Epithelial cell of prostate (primary cell): ENCODE results near the genes CLDN2, CHRDL1 and LUZP4.

DNA sequence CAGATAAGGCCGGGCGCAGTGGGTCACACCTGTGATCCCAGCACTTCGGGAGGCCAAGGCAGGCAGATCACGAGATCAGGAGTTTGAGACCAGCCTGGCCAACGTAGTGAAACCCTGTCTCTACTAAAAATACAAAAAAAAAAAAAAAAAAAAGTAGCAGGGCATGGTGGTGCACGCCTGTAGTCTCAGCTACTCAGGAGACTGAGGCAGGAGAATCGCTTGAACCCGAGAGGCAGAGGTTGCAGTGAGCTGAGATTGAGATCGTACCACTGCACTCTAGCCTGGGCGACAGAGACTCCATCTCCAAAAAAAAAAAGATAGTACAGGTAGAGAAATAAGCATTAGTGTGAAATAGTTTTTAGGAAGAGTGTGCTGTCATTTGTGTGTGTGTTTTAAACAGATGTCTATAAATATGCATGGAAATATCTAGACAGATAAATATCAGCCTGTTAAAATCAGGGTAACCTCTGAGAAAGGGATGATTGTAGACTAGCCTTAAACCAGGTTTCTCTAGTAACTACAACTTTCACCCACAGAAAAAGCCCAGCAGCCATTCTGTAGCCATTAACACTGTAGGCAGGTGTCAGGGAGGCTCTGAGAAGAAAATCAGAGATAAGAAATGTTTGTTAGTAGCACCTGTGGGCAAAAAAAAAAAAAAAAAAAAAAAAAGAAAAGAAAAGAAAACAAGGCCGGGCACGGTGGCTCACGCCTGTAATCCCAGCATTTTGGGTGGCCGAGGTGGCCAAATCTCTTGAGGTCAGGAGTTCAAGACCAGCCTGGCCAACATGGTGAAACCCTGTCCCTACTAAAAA lies 7.1 kb downstream of the MORF4L2 start:
- RRBS = no CpG with 5 or more reads among the region's 14 CpGs

GRCh38 chrX:103828315-103829005 lies 3.6 kb downstream of the RAB9B start:
- RRBS = no CpG with 5 or more reads among the region's 2 CpGs

- RRBS = no CpG with 5 or more reads among the region's 2 CpGs
These were observed 21.1 kb downstream of the SLC25A53 start for GRCh38 chrX:104135565-104136207.

GRCh38 chrX:104194045-104194640 lies 27.9 kb downstream of the FAM199X start:
- RRBS = no CpG with 5 or more reads among the region's 1 CpG

DNA sequence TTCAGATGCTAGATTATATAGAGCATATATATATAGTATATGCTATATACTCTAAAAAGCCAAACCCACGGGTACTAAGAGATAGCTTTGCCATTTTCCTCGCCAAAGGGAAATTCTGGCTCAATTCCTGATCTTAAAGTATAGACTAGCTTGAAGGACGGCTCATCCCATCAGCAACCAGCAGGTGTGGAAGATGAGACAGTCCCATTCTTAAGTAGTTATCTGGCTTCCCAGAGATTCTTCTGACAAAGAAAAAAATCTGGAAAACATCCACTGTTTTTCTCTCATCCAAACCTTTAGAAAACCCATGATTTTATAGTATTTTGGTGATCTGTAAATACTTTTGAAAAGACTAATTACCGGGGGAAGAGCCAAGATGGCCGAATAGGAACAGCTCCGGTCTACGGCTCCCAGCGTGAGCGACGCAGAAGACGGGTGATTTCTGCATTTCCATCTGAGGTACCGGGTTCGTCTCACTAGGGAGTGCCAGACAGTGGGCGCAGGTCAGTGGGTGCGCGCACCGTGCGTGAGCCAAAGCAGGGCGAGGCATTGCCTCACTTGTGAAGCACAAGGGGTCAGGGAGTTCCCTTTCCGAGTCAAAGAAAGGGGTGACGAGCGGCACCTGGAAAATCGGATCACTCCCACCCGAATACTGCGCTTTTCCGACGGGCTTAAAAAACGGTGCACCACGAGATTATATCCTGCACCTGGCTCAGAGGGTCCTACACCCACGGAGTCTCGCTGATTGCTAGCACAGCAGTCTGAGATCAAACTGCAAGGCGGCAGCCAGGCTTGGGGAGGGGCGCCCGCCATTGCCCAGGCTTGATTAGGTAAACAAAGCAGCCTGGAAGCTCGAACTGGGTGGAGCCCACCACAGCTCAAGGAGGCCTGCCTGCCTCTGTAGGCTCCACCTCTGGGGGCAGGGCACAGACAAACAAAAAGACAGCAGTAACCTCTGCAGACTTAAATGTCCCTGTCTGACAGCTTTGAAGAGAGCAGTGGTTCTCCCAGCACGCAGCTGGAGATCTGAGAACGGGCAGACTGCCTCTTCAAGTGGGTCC lies 25.5 kb upstream of the NRK start:
- RRBS = no CpG with 5 or more reads among the region's 37 CpGs

- RRBS = no CpG with 5 or more reads among the region's 34 CpGs
These were observed 642 bp downstream of the NRK start for GRCh38 chrX:105822921-105823441.

DNA sequence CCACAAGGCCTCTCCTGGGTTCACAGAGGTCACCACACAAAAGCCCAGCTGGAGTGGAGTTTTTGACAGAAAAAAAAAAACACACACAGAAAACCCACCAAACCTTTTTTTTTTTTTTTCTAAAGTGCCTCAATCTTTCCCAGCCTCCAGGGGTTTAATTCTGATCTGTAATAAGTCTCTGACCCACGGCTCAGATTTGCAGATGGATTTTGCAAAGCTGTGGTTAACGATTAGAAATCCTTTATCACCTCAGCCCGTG lies at the start of gene CLDN2:
CLDN2 (plus strand) TSS at position 199 of the 259 bp plus-strand sequence.
- RRBS = no CpG with 5 or more reads among the region's 3 CpGs

- RRBS = no CpG with 5 or more reads among the region's 23 CpGs
These were observed 26.7 kb downstream of the PRPS1 start for GRCh38 chrX:107654671-107655690.

DNA sequence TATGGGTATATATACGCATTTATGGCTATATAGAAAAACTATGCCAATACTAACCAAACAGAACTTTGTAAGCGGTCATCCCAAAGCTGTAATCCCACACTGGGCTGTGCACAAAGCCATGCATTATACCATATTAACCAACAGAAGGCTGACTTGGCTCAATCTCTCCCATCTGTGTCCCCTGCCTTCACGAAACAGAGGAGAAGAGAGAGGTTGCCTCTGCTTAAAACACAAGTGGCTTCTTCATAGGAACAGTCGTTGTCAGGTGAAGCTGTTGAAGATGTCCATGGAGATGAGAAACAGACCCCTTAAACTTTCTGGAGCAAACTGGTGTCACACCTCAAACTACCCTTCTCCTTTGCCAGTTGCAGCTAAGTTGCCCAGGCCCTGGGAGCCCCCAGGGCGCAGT lies 61.7 kb downstream of the TSC22D3 start:
- RRBS = no CpG with 5 or more reads among the region's 5 CpGs

- RRBS = 6% methylated on average over 2 of the region's 11 CpGs
These were observed 49.8 kb downstream of the TSC22D3 start for GRCh38 chrX:107725494-107726401.

DNA sequence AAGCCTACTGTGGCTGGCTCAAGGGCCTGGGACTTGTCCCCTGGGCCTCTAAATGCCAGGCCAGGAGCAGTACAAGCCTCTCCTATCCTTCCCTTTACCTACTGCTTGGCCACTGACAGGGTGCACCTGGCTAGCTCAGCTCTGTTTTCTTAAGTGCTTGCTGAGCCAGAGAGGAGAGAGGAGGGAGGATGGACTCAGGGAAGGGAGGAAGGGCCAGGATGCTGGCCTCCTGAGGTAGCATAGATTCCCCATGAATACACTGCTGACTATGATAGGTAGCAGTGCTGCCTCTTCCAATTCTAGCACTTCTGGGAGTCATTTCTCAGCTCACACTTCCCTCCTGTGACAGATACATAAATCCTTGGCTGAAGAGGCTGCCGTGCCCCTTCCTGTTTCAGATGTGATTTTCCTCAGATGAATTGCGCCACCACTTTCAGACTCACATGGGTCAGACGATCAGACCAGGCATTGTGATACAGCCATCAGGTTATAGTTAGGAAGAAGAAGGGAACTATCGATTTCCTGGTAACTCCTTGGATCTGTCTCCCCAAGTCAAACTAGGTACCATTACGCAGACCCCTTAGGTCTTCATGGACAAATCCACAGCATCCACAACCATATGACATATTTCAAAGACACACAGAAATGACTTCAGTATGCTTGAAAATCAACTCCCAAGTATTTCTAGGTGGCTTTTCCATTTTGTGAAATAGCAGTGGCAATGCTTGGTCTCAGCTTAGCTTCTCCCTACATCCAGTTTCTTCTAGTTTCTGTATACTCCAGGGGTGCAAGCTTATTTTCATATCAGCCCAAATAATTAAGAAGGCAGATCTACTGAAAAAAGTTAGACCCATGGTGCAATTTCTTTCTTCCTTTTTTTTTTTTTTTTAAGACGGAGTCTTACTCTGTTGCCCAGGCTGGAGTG lies 22.3 kb downstream of the TSC22D3 start:
- RRBS = no CpG with 5 or more reads among the region's 6 CpGs

GRCh38 chrX:107774689-107775492 lies 696 bp downstream of the TSC22D3 start:
- RRBS = 44% methylated on average over 5 of the region's 32 CpGs

DNA sequence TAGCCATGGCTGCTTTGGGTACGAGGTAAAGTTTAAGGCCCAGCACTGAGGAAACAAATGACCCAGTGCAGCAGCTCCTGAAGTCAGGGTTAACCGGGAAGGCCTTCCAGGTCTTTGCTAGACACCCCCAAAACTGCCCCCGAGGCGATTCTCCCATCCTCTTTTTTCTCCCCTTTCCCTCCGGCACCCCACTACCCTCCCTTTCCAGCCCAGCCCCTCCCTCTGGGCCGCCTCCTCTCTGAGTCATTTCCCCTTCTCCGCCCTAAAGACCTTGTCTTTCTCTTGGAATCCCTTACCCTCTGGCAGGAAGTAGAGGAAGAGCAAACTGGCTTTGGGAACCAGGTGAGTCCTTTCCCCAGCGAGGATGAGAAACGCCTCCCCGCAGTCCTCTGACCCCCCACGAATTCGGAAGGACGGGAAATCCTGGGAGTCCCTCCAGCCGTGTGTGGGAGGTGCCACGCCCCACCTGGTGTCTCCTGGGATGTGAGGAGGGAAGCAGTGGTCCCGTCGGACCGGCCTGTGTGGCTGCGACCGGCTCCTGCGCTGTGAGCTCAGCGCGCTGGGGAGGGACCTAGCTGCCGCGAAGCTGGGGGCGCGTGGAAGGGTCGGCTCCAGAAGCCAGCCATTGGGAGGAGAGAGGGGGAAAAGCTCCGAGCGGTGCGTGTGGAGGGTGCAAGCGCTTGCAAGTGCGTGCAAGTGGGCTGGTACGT lies 46.5 kb downstream of the TEX13B start:
- RRBS = 0% methylated on average over 2 of the region's 34 CpGs

DNA sequence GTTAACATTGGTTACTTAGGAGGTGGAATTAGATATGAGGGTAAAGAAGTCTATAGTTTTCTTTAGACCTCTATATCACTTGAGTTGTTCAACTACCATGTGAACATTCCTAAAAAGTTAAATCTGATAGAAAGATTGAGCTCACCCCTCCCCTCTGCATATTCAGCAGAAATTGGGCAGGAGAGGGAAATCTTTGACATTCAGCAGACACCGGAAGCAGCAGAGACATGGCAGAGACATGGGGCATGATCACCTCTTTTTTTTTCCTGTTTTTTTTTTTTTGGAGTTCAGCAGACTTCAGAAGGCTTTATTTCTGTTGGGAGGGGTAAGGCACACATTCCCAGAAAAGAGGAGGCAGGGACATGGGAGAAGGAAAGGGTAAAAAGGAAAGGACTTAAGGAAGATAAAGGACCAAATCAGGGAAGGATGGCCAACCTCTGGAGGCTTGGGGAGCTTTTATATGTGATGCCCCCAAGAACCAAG lies 34.2 kb downstream of the KCNE5 start:
- RRBS = no CpG with 5 or more reads among the region's 1 CpG

DNA sequence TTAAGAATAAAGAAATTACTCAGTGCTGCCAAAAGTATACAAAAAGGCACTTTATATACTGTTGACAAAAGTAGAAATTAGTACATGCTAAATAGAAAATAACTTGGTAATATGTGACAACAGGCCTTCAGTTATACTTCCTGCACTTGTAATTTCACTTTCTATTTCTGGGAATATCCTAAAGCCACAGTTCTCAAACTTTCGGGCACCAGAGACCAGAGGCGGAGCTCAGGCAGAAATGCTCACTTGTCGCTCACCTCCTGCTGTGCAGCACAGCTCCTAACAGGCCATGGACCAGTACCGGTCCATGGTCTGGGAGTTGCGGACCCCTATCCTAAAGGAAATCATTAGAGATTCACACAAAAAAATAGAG lies 25.8 kb downstream of the ACSL4 start:
- RRBS = no CpG with 5 or more reads among the region's 5 CpGs

DNA sequence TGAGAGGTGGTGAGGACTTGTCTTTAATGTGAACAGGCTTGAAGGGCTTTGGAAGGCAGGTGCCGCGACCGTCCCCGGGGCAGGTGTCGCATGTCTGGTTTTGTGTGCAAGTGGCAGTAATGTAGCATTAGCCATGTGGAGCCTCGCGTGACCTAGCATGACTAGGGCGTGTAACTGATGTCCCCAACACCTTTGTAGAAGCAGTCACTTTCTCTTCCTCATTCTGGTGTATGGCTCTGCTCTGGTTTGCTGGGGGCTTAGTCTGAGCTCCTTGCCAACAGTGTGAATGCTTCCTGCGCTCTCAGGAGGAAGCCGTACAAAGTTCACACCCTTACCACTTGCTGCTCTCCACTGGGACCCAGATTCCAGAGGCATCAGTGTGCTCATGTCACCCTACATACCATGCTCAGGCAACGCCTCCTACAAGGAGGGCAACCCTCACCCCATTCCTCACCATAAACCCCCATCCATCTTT lies 145.6 kb downstream of the AMMECR1 start:
- RRBS = no CpG with 5 or more reads among the region's 11 CpGs

GRCh38 chrX:110795500-110796467 lies at the start of gene CHRDL1:
CHRDL1 (minus strand) TSS chrX:110795817.
- RRBS = 5% methylated on average over 30 of the region's 64 CpGs

GRCh38 chrX:111681451-111682533 lies 822 bp downstream of the ALG13 start:
- RRBS = under 1% methylated on average over 23 of the region's 64 CpGs

DNA sequence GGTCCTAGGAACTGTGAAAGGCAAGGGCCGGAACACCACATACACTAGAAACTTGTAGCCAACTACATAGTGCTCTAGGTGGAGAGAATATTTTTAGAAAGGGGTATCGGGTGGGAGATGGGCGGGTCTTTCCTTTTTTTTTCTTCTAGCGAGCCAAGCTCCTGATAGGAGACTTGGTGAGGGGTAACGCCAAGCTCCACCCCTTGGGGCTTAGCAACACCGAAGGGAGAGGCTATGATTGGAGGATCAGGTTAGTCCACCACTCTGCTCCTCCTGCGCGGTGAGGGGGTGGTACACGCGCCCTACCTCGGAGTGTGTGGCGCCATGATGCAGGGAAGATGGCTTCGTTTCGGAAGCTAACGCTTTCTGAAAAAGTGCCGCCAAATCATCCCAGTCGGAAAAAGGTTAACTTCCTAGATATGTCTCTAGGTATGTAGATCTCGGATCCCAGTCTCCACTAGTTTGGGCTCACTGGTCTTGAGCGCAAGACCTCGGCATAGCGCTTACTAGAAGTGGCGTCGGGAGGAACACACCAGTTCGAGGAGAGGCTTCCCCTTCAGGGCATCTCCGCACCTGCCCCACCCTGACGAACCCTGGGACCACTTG lies at the start of gene LUZP4:
LUZP4 (plus strand) TSS at position 294 of the 606 bp plus-strand sequence.
- RRBS = no CpG with 5 or more reads among the region's 26 CpGs